Measurements from ENCODE around the genes FAM111B, FAM111A, OOSP2, MS4A1, MS4A10 and PTGDR2.

GRCh38 chr11:59097907-59098301 lies 9.1 kb upstream of the FAM111B start:
- RRBS: no CpG with 5 or more reads among the region's 10 CpGs

DNA sequence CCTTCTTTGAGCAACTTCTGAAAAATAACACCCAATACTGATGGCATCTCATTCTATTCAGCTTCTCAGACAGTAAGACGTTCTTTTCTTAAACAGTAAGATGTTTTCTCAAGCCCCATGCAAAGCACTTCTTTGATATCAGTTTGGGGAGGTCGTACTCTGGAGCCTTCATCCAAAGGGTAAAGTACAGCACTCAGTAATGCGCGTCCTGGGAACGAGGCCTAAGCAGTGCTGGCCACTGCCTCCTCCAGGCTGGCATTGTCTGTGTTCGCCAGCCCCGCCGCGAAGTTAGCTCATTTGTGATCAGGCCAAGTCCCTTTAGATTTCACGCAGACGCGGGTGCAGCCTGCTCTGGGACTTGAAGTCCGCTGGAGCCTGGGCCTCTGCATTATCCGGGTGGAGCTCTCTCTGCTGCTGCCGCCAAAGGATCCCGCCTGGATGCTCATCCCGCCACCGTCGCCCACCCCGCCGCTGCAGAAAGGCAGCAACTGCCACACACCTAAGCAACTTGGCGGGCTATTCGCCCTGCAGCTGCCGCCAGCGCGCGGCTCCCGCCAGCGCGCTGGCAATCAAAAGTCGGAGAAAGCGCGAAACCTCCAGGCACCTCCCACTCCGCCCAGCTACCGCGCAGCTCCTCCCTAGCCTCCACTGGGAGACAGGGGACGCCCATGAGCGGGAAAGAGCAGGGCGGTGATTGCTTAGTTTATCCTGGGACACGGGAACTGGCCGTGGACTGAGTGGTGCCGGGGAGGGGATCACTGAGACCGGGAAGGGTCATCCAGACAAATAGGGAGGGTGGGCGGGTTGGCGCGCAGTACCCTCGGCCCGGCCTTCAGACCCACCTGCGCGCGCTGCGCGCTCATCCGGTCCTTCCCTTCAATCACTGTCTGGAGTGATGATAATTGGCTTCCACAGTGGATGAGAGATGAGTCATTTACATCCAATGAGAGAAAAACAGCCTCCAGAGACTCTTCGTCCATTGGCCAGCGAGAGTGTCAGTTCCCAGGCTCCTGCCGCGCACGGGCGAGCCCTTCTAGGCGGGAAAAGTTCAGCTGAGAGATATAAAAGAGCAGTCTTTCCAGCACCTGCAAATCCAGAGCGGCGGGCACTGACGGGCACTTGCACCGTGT lies at the start of gene FAM111B:
Gene FAM111B, plus strand, starts transcription at position 1,090 of the 1,130 bp plus-strand sequence.
- RRBS: under 1% methylated on average over 5 of the region's 65 CpGs

- RRBS: 3% methylated on average over 7 of the region's 58 CpGs
Measured at GRCh38 chr11:59142409-59143815, at the start of gene FAM111A. Gene FAM111A (plus strand): TSS chr11:59142856.

GRCh38 chr11:59173029-59173872 lies 1.3 kb downstream of the DTX4 start:
- RRBS: 3% methylated on average over 5 of the region's 34 CpGs

DNA sequence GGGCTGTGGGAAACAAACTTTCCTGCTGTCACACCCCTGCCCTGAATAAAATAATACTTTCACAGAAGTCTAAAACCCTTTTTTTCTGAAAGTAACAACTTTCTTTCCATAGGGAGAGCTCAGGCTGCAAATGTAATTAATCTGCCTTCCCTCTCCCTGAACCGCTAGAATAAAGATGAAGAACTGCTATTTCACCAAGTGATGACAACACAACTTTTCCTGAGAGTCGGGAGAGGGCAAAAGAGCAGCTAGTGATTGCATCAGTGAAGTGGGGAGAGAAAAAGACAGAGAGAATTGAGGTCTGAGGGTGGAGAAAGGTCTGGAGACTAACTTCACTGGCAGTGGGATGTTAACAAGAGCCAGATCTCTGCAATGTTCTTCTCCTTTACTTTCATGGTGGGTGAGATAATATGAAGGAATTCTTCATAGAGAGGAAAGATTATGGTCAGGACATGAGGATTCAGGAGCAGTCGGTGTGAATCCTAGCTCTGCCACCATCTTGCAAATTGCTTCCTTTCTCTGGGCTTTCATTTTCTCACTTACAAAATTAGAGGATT lies 10.9 kb upstream of the MPEG1 start:
- RRBS: no CpG with 5 or more reads among the region's 3 CpGs

DNA sequence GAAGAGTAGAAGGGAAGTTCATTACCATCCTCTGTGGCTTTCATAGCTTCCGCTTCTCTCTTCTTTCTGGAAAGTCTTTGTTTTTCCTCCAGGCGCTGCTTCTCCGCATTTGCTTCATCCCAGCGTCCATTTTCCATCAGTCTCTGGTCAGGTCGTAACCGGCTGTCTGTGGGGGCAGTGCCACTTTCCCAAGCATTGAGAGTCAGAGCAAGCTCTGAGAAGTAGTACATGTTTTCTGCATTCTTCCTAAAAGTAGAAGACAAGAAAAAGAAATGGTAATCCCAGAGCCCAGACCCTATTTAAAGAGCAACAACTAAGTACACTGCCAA lies 38.8 kb downstream of the OSBP start:
- RRBS: no CpG with 5 or more reads among the region's 6 CpGs

GRCh38 chr11:59614359-59614914 lies 1.1 kb downstream of the OSBP start:
- RRBS: no CpG with 5 or more reads among the region's 7 CpGs

DNA sequence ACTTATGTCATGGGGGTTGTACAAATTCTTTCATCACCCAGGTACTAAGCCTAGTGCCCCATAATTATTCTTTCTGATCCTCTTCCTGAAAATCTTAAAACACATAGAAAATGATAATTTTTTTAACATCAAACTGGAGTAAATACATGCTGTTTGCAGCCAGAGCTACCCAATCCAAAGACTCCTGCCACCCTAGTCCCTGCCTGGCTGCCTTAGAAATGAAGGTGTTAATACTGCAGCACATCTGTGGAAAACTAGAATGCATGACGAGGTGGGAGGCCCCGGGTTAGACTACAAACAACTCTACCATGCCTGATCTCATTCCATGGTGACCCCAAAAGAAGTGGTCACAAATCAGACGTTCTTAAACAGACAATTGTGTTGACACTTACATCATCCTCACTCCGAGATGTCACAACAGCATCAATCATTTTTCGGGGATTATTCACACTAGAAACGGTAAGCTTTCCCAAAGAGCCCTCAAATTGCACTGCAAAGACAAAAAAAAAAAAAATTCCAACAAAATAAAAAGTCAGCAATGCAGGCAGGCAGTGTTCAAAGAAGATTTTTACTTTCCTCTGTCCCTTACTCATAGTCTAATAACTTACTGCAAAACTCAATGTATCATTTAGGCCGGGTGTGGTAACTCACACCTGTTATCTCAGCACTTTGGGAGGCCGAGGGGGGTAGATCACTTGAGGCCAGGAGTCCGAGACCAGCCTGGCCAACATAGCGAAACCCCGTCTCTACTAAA lies 17.5 kb downstream of the PATL1 start:
- RRBS: no CpG with 5 or more reads among the region's 11 CpGs

DNA sequence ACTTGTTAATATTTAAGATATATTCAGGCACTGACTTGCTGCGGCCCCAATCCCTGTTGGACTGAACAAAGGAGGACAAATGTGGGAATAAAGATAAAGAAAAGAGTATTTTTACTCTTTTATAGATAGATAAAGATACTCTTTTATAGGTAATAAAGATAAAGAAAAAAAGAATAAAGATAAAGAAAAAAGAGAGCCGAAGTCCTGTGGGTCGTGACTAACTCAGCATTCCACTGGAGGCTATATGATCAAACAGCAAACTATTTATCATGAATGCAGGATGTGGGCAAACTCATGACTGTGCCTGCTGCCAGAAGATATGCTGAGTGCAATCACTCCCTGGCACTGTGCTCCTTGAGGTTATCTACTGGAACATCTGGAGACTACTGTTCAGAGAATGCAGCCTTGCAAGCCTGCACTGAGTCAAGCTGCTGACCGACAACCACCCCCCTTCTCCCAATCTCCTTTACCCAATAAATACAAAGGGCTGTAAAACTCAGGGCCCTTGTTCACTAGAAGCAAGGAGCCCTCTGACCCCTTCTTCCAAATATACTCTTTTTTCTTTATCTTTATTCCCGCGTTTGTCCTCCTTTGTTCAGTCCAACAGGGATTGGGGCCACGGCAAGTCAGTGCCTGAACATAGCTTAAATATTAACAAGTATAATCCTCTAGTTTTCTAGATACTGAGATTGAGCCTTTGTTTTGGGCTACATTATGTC lies 6.8 kb downstream of the OR10V1 start:
- RRBS: no CpG with 5 or more reads among the region's 7 CpGs

DNA sequence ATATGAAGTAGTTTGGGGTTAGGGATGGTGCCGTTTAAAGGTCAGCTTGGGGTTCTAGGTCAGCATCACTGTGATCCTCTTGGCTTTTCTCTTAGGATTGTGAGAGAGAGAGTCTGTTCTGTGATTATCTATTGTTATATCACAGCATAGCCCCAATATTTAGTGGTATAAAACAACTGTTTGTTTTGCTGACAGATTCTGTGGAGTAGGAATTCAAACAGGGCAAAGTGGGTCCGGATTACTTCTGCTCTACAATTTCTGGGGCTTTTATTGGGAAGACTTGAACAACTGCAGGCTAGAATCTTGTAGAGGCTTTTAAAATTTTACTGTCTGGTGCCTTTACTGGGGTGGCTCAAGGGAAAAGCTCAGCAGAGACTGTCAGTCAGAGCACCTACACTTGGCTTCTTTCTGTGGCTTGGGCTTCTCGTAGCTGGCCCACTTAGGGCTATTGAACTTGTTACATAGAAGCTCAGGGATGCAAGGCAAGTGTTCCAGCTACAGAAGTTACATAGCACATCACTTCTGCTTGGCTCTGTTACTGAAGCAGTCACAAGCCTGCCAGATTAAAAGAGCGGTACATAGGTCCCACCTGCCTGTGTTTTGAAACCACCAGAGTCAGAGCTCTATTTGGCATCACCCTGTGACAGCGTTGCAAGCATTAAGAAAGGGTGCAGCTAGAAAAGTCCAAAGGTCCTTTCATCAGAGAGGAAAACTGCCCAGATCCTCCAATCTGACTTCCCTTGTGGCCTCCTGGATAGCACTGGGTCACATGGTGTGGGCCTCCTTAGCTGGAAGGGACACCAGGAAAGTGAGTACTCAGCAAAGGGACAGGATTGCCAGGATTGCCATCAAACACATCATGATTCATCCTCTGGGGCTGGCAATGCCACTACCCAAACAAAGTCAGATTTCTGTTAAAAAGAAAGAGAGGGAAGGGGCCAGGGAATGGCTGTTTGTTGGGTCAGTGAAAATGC lies 22.7 kb downstream of the STX3 start:
- RRBS: no CpG with 5 or more reads among the region's 5 CpGs

GRCh38 chr11:59794913-59795766 lies 15.4 kb downstream of the MRPL16 start:
- RRBS: no CpG with 5 or more reads among the region's 12 CpGs

DNA sequence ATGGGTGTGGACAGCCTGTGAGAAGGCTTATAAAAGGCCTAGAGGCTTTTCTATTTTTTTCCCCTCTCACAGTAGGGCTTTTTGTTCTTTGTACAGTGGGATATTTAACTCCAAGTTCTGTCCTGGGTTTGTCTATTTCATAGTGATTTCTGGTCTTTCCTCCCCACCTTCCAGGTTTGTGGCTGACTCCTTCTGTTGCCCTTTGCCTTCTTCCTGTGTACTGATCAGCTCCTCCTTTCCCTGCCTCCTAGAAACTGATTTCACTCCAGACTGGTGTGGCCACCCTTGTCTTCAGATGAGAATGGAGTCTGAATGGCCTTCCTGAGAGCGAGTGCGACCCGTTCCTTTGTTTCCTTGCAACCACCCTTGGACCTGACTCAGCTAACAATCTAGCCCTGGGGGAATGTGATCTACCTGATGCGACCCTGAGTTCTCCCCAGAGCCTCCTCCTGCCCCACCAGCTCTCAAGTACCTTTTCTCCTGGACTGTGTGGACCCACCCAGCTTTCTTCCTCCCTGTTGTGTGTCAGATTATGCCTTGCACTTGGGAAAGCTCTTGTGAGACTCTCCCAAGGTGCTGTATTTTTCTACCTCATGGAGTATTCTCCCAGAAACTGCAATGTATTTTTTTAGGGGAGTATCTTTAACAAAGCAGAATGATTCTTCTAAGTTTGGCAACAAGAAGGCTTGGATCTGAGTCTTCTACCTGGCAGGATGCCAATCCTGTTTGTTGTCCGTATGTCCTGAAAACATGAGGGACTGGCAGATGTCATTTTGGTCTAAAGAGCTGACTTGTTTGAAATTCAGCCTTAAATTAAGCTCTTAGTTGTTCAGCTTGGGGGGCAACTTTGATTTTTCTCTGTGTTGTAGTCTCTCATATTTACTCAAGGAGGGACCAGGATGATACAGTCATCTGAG lies 9.7 kb downstream of the MRPL16 start:
- RRBS: no CpG with 5 or more reads among the region's 5 CpGs

DNA sequence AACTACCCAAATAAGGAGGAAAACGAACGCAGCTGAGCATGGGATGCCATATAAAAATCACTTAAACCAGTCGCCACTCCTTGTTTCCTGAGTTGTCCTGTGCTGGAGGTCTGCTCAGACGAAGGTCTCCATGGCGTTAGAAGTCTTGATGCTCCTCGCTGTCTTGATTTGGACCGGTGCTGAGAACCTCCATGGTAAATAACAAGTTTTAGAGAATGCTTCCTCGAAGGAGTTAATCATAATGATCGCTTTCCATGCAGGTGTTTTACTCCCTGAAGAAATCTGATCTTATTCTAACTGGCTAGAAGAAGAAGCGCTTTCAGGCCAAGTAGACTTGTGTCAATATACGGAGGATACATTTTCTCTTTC lies at the start of gene OOSP2:
Gene OOSP2, plus strand, starts transcription at position 80 of the 369 bp plus-strand sequence.
- RRBS: no CpG with 5 or more reads among the region's 11 CpGs

DNA sequence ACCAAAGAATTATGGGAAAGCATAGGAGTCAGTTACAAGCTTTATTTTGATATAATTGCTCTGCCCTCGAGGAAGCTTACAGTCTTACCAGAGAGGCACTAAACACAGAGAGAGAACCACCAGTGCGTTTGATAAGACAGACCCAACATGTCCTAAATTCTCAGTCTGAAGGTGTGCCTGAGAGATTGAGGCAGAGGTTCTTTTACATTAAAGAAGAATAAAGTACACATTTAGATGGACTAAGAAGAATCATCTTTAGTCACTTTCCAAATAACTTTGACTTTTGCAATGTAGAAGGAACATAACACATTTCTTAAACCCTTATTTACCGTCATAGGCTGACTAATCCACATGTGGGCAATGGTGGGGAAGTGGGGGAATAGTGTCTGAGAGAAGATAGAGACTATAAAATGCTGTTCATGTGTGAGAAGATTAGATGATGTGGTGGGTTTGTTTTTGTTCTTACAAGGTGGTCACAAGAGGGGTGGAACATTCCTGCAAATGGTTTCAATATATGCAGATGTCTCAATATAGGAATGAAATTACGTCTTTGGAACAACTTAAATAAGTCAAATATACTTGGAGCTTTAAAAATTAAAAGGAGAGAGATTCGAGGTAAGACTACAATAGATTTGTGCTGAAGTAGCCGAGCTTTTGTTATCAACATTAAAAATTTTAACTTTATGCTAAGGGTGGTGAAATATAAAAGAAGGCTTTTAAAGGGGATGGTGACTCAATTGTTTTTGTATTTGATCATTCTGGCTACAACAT lies 1.8 kb downstream of the MS4A4A start:
- RRBS: no CpG with 5 or more reads among the region's 6 CpGs

GRCh38 chr11:60363908-60364494 lies 14.3 kb upstream of the MS4A7 start:
- RRBS: no CpG with 5 or more reads among the region's 4 CpGs

GRCh38 chr11:60455206-60456032 lies at the start of gene MS4A1:
Gene MS4A1 (plus strand): TSS chr11:60455847.
- RRBS: no CpG with 5 or more reads among the region's 4 CpGs

GRCh38 chr11:60759261-60760009 lies 2.8 kb downstream of the MS4A15 start:
- RRBS: no CpG with 5 or more reads among the region's 21 CpGs

DNA sequence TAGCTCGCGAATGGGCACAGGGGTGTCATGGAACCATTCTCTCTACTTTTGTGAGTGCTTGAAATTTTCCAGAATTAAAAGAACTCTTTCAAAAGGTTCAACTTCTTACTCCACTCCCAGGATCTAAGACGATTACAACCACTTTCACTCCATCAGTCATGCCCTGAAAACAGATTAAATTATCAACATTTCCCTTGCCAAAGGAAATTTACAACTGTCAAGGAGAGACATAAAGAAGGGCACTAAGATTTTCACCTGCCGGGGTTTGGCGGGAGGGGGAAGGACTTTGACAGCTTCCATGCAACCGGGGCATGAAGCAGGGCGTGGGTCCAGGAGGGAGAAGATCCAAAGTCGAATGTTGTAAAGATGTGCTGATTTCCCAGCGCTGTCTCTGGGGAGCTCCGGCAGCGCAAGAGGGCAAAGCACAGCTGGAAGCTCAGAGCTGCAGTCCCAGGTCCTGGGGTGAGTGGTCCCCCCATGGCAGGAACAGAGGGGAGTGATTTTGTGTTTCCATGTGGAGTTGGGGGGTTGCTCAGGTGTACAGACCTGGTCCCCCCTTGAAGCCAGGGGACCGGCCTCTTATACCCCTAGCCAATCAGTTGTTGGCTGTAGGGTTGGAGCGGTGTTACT lies at the start of gene MS4A10:
Gene MS4A10, plus strand, starts transcription at position 374 of the 630 bp plus-strand sequence.
- RRBS: 39% methylated on average over 4 of the region's 13 CpGs

GRCh38 chr11:60850421-60851192 lies 5.1 kb downstream of the PTGDR2 start:
- RRBS: no CpG with 5 or more reads among the region's 9 CpGs

DNA sequence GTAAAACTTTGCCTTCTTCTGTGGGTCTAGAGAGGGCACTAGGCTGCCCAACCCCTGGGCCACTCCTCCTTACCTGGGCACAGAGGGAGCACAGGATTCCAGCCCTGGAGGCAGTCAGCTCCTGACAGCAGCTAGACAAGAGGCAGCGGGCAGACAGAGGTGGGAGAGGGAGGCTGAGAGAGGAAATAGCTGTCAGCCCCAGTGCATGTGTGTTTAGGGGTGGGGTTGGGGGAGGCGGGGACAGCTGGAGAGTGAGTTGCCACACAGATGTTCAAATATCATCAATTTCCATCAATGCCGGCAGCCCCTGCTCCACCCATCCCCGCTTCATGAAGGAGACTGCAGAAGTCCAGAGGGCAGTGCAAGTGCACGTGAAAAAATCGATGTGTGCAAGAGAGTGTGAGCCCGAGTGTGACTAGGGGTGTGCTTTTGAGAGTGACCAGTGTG lies at the start of gene PTGDR2:
Gene PTGDR2, minus strand, starts transcription at position 155 of the 447 bp plus-strand sequence.
- RRBS: no CpG with 5 or more reads among the region's 7 CpGs

Measured in AG08470 (cell line).